HT-29 (cell line): ENCODE data around the genes C6orf89 and ZFAND3.

- RAMPAGE, long total RNA, result no peak
Observed at GRCh38 chr6:36639455-36639763, 39.1 kb upstream of the CDKN1A start.

- RAMPAGE, long total RNA, result no peak
Observed at GRCh38 chr6:36678253-36678648, 263 bp upstream of the CDKN1A start.

GRCh38 chr6:36751850-36752412 is 54.3 kb downstream of the RAB44 start:
- RAMPAGE, long total RNA, result no peak

DNA sequence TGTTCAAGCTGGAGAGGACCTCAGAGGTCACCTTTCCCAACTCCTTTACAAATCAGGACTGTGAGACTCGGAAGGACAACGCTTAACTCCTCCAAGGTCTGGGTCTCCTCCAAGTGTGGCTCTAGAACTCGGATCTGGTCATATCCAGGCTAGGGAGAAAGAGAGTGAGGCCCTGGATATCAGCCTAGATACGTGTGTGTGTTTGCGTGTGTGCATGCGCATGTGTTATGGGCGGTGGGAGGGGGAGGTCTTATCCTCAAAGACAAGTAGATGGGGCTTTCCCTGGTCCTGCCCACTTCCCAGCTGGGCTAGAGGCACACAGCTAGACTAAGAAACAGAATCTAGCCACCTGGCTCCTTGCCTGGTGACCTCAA is 13.3 kb downstream of the CPNE5 start:
- RAMPAGE, long total RNA, result no peak

- RAMPAGE, long total RNA, result no peak
Observed at GRCh38 chr6:36871682-36872020, 3.0 kb downstream of the PPIL1 start.

DNA sequence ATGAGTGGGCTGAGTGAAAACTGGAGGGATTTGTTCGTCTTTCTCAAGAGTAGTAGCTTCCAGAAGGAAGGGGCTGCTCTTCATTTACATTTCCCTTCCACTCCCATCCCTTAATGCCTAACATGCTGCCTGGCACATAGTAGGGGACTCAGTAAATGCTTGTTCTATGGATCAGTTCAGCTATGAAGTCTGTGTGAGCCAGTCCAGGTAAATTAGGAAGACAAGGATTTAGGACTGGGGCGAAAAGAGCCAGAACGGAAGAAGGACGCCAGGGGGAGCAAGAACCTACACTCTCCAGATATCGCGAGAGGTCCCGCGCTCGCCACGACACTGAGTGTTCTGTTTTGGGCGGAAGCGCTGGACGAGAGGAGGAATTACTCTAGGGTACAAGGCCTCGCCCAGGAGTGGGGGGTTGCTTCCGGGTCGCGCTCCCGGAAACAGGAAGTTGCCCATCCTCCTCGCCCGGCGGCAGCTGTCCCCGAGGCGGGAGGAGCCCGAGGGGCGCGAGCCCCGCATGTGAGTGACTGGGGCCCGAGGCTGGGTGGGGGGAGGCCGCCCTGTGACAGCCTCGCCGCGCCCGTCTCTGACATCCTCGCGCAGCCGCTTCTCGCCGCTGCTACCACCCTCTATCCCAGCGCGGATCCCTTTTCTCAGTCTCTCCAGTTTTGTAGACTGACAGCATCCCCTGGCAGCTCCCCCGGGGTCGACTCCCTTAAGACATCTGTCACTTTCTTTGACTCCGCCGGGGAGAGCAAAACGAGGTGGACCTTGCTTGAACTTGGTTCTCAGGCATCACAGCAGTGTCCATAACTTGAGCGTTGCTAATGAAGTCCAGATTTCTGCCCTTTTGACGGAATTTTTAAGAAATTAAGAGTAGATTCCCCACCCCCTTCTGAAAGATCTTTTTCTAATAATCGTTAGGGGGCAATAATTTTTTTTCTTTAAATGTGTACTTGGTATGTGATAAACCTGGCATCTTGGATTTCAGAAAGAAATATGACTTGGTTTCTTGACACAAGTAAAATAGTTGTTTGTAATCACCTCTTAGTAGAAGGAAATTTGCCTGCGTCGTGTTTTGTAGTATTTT is at the start of gene C6orf89:
TSS of gene C6orf89 (plus strand) at position 440 of the 1,087 bp plus-strand sequence.
- RAMPAGE, long total RNA, result start-site peak on the plus strand centred at position 451 of the sequence, 62 bp wide, 262 and 842 reads in 2 replicates

DNA sequence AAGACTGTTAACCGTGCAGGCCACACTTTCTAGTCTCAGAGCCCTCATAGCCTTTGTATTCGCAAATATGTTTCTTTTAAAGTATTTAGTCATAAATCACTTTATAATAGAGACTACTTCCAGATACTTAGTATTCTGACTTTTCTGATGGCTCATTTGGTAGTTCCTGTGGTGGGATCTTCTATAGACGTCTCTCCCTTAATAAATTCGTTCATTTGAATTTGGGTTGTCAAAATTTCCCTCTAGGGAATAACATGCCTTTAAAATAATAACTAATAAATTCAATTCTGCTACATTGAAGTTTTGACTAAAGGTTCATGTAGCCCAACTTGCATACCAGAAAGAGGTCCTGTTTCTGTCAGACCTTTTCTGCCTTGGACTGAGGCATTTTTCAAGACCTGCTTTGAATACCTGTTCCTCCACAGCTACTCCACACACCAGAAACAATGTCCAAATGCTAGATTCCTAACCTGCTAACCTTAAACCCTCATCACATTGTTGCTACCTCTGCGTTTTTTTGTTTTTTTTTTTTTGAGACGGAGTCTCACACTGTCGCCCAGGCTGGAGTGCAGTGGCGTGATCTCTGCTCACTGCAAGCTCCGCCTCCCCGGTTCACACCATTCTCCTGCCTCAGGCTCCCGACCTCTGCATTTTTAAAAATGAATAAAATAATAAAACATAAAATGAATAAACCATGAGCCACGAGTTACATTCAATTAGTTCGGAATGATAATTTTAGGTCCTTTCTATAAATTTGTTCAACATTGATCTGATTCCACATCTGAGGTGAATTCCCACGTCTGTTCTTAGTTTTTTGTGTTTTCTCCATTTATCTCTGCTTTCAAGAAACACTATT is 1.1 kb downstream of the C6orf89 start:
- RAMPAGE, long total RNA, result no peak

DNA sequence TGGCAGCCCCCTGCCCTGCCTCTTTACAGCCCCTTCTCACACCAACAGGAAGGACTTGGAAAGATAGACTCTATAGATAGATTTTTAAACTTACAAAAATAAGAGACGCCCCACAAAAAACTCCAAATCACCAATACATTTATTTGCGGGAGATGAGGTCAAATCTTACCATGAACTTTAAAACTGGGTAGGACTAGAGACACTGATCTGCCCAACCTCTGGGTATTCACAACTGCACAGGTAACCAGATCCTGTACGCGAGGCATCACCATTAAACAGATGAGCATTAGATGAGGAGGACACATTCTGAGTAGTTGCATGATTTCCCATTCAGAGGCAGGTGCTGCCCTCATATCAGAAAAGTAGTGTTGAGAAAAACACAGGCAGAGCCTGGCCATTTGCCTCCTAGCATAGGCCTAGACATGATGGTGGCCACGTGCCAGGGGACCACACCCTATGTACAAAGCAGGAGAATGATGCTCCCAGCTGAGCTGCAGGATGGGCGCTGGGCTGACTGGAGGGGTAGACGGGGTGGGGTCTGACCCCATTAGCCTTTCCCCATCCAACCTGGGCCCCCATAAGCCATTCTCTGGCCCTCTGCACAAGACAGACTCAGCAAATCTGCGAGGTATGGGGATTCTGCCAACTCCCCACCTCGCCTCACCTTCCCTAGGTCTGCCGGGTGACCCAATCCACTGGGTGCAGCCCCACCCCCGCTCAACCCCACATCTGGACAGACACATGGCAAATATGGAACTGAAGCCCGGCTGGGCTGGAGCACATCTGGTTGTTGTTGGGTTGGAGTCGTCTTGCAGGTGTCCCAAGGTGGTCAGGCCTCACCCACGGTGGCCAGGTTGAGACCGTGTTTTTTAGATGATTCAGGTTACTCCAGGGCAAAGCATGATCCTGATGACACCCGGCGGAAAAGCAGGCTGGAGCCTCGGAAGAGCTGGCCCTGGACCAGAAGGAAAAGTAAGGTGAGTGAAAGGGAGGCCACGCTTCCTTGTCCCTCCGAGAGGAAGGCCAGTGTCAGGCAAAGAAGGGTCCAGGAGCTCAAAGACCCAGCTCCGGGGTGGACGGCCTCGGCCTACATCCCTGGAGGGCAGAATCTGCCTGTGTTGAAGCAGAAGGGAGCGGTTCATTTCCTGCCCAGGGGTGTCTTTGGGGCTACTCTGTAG is 13.9 kb downstream of the PI16 start:
- RAMPAGE, long total RNA, result no peak

DNA sequence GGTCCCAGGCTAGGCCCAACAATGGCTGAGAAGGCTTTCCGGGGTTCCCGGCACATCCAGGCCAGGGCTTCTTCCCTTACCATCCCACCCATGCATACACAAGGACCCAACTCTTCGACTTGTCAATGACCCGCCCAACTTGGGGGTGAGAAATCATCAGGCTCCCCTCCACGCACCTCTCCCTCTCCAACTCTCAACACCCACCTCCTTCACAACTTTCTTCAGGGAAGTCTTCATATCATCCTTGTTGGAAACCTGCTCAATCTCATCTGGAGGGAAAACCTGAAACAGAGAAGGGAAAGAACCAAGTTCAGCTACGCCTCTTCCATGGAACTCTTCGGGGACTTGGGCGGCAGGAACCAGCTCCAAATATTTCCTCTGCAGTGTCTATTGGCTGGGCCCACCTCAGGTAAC is 8.1 kb downstream of the MTCH1 start:
- RAMPAGE, long total RNA, result no peak

- RAMPAGE, long total RNA, result no peak
Observed at GRCh38 chr6:36984027-36985086, 1.6 kb downstream of the MTCH1 start.

GRCh38 chr6:37102050-37103181 is 67.5 kb upstream of the PIM1 start:
- RAMPAGE, long total RNA, result no peak

DNA sequence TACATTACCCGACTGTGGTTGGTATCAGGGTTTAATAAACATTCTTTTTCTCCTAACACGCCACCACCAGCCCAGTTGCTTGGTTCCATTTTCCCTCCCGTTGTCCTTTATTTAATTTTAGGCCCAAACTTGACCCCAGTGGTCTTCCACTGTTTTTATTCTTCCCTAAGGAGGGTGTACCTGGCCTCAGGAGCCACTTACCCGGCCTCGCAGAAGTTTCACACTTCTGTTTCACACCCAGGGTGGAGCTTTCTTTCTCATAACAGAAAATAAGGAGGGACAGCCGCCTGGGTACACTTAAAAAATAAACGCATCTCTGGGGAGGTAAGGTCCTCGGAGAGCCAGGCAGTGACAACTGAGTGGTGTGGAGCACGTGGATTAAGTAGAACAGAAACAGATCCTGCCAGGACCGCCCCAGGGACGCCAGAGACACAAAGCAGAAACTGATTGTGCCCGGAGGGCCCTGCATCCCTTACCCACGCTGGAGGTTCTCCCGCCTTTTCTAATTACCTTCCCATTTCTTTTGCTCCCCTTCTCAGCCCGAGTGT is 33.0 kb upstream of the PIM1 start:
- RAMPAGE, long total RNA, result no peak

DNA sequence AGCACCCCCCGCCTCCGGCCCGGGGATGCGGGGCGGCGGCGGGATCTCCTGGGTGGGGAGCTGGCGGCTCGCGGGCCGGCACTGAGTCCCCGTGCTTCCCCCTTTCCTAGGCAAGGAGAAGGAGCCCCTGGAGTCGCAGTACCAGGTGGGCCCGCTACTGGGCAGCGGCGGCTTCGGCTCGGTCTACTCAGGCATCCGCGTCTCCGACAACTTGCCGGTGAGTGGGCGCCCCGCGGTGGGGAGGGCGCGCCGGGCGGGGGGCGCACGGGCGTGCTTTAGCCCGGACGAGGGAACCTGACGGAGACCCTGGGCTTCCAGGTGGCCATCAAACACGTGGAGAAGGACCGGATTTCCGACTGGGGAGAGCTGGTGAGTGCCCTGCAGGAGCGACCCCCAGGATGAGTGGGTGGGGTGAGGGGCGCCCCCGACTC is 726 bp downstream of the PIM1 start:
- RAMPAGE, long total RNA, result no peak

GRCh38 chr6:37289765-37290332 is 31.9 kb upstream of the TMEM217 start:
- RAMPAGE, long total RNA, result no peak

DNA sequence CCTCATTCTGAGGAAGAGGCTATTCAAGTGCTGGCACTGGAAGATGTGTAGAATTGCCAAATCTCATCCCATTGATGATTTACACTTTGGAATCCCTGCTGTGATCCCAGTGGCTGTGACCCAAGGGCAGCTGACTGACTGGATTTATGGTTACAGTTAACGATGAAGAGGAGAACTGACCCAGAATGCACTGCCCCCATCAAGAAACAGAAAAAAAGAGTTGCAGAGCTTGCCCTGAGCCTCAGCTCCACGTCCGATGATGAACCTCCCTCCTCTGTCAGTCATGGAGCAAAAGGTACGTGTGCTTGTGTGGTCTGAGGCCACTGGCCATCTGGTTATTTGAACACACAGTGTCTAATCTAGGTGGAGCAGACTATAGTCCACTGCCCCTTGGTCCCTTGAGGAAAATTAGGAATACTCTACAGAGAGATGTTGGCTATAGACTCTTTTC is 2.5 kb downstream of the CMTR1 start:
- RAMPAGE, long total RNA, result no peak

GRCh38 chr6:37517217-37518024 is 17.7 kb upstream of the CCDC167 start:
- RAMPAGE, long total RNA, result no peak

DNA sequence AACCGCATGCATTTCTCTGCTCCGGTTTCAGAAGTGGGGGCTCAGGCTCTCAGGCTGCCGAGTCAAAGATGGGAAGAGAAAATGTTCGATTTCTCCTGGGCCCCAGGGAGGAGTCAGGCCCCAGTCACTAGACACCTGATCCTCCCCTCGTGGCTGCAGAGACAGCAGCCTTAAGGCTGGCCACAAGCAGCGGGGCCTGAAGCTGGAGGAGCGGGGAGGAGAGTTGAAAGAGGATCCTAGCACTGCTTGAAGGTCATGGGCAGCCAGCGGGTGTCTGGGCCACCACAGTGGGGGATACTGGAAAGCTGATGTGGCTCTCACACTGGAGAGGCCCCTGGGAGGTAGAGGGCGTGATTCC is 42.2 kb upstream of the ZFAND3 start:
- RAMPAGE, long total RNA, result no peak

DNA sequence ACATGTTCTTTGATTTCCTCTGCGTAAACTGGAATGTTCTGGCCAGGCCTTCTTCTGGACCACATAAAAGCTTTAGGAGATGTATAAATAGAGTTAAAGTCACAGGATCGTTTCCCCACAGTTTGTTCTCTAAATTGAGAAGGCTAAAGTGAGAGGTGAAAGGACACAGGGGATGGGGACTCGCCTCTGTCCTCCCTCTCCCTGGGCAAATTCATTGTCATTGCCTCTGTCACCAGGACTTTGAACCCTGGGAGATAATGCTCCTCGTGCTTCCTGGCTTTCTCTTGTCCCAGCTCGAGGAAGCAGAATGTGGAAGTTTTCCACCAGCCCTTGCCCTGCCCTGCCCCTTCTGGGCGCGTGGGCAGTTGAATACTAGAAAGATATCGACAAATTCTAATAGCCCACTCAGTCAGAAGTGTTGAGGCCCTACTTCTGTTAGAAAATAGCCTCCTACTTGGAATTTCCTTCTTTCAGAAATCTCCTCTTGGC is 20.2 kb upstream of the ZFAND3 start:
- RAMPAGE, long total RNA, result no peak

DNA sequence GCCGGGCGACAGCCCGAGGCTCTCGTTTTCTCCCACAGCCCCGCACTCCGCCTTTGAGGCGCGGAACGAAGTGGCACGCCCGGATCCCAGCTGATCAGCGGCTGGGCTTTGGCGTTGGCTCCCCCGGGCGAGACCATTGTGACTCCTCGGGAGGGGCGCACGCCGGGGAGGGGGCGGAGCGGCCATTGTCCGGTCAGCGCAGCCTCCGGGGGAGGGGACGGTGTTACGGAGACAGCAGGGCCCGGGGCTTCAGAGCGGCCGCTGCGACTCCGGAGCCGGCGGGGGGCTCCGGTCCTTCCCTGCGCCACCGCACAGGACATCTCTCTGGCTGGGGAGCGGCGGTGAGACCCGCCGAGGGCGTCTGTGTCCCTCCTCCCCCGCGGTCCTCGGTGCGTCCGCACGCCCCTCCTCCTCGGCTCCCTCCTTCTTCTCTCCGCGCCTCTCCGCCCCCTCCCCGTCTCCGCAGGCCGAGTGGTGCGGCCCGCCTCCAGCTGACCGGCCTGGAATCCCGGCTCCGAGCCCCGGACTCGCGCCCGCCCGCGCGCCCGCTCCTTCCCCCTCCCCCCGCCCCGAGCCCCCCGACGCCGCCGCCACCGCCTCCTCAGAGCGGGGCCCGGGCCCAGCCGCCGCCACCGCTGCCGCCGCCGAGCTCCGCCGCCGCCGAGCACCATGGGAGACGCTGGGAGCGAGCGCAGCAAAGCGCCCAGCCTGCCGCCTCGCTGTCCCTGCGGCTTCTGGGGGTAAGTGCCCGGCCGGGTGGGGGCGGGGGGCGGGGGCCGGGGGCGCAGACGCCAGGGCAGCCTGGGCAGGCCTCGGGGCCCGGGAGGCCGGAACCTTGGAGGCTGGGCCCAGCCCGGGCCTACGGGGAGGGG is at the start of gene ZFAND3:
TSS of gene ZFAND3 (plus strand) at position 451 of the 872 bp plus-strand sequence.
- RAMPAGE, long total RNA, result no peak

GRCh38 chr6:37831293-37832085 is 12.0 kb downstream of the ZFAND3 start:
- RAMPAGE, long total RNA, result no peak